Sciatic nerve (tissue), 1 donor: ENCODE data around the genes BUB3 and CPXM2.

GRCh38 chr10:123020064-123020839, 11.4 kb downstream of the ACADSB start:
- PRO-cap = no peak

DNA sequence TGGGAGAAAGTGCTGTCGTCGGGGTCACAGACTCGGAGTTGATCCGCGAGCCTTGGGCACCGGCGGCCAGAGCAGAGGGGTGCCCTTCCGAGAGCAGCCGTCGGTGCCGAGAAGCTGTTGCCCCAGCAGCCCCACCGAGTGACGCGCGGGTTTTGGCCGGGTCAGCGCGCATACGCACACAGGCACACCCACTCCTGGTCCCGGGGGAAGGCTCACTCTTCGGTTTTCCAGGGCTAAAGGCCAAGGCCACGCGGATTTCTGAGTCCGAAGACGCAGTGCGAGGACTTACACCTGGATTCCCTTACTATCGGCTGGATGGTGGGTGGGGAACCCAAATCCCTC, 1.1 kb upstream of the HMX3 start:
- PRO-cap = no peak

GRCh38 chr10:123153967-123154610, at the start of gene BUB3:
BUB3 (plus strand) TSS chr10:123154402.
- PRO-cap = unidirectional peak, plus-strand start at chr10:123154402

DNA sequence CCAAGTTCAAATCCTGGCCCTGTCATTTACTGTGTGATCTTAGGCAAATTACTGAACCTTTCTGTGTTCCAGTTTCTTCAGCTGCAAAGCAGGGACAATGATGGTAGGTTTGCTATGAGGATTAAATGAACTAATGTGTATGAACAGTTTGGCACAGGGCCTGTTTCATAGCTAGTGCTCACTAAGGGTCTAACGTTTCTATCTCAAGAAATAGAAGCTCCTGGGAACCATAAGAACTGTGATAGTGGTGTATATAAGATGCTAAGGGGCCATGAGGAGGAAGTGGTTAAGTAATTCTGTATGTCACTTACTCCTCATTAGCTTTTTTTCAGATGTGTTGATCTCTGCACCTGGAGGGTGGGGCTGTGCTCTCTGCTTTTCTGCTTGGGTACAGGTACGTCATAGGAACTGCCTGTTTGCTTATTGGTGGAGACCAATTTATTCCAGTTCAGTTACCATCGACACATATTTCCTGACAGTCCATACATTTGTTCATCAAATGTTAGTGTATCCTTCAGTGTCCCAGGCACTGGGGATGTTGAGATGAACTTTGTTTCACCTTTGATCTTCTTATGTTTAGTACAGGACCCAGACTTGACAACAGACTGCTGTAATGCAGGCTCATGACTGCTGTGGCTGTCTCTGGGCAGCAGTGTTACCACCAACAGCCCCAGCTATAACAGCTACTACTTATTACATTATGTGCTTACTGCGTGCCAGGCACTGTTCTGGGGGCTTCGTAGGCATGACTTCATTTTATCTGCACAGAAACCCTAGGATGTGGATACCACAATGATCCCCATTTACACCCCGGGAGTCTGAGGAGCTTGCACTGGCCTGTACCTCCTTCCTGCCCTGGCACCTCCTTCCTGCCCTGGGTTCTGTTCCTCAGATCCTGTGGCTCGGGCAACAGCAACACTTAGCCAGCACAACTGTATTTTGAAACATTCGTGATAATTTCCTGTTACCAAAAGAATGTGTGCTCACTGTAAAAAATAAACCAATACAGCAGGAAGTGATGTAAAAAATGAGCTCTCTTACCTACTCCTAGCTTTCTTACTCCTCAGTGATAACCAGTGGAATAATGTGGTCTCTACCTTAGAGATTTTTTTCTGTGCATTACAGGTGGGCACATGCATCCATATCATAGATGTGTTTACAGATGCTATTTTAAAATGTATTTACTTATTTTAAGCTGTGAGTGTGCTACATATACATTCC, 87.4 kb downstream of the BUB3 start:
- PRO-cap = no peak

- PRO-cap = unidirectional peak, minus-strand start at chr10:123891824
These were observed at the start of gene CPXM2 for GRCh38 chr10:123891408-123892136. CPXM2 (minus strand) TSS chr10:123891807.

DNA sequence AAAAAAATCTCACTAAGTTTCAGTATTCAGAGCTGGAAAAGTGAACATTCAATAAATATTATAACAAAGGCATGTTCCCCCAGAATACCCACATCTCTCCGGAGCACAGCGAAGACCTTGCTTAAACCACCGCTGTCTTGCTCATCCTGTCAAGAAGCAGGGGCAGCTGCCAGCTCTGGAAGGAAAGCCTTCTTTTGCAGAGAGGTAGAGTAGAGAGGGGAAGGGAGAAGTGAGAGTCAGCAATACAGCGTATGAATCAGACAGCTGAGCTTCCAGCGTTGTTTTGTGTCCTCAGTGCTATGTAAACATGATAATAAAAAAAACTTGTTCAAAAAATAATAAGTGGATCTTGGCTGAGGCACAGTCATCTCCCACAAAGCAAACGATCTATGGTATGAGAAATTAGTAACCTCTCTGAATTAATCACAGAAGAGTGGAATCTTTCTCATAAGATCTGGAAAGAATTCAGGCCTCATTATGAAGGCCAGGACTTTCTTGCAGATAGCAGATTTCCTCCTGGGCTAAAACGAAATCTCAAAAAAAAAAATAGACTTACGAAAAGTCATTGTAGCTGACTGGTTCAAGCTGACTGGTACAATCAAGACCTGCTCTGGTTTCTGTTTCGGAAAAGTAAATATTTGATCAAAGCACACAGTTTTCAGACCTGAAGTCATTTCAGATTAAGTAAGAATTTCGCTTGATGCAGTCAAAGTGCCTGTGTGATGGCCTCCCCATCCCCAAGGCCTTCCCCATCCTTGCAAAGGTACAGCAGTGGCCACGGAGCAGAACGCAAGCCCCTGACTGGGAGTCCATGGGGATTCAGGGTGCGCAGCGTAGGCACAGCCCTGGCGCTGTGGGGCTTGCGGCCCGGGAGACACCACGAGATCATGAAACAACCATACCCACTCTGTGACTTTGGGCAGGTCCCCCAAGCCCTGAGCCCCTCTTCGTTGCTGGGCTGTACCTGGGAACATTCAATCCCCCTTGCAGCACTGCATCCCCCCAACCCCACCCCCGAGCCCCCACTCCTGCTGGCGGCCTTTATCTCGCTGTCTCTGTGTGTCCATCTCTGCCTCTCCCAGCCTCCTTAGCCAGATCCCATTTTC, 29.4 kb downstream of the CHST15 start:
- PRO-cap = no peak

DNA sequence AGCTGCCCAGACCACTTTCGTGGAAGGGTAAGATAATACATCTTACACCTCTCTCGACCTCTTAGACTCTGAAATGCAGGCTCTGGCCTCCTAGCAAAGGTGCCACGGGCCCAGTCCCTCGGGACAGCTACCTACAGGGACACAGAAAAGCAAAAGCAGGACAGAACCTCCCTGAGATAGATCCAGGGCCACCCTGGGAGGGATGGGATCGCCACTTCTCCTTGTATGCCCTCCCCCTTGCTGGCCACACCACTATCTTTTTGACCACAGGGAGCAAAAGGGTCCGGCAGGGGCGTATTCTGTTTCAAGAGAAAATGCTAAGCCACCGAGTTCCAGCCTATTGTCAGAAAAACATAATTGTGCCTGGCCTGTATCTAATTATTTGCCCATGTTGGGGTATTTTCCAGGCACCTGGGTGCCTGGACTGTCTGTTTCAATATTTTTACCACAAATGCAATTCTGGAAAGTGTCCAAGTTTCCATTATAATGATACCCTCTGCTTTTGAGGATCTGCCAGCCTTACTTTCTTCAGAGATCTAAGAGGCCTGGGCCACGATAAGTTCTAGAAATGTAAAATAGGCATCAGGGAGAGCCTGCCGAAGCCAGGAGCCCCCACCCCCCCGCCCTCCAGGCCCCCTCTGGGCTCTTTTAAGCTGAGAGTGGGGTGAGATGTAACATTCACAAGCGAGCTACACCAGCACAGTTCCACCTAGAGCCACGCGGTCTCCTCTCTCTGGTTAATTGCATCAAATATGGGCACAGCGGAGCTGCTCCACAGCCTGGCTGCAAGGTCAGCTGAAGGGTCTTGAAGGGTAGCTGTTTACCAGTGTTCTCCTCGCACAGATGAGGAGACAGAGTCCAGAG, 6.1 kb downstream of the CHST15 start:
- PRO-cap = no peak

DNA sequence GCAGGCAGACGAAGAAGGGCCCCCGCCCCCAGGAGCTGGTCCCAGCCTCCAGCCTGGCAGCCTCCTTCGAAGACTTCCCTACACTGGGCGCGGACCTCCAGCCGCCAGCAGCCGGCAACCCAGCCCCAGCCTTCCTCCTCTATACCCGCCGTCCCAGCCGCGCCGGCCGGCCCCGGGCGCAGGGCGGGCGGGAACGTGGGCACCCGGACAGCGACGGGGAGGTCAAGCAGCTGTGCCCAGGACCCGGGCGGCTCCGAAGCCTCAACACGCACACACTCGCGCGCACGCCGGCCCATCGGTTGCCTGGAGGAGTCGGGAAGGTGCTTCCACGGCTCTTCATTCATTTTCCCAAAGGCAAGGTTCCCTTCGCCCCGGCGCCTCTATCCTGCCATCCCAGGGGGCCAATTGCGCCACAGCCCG, 1.6 kb downstream of the CHST15 start:
- PRO-cap = no peak

- PRO-cap = no peak
These were observed 44.9 kb upstream of the CHST15 start for GRCh38 chr10:124138408-124138681.

GRCh38 chr10:124221929-124222431, 128.6 kb upstream of the CHST15 start:
- PRO-cap = no peak

DNA sequence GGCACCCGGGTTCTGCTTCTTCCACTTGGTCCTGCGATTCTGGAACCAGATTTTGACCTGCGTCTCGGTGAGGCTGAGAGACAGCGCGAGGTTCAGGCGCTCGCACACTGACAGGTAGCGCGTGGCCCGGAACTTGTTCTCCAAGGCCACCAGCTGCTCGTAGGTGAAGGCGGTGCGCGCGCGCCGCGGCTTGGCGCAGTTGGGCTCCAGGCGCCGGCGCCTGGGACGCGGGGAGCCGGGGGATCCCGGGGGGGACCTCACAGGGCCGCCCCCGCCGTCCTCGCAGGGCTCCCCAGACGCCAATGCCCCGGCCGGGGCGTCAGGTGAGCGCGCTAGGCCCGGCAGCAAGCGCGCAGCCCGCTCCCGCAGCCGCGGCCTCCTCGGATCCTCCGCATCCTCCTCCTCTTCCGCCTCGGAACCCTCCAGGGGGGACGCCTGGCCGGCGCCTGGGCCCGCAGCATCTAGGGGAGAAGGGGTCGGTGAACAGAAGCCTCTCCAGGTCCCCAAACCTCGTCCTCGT, 2.1 kb downstream of the NKX1-2 start:
- PRO-cap = no peak

GRCh38 chr10:124646312-124646934, 97.8 kb downstream of the FAM53B start:
- PRO-cap = unidirectional peak, minus-strand start at chr10:124646631

DNA sequence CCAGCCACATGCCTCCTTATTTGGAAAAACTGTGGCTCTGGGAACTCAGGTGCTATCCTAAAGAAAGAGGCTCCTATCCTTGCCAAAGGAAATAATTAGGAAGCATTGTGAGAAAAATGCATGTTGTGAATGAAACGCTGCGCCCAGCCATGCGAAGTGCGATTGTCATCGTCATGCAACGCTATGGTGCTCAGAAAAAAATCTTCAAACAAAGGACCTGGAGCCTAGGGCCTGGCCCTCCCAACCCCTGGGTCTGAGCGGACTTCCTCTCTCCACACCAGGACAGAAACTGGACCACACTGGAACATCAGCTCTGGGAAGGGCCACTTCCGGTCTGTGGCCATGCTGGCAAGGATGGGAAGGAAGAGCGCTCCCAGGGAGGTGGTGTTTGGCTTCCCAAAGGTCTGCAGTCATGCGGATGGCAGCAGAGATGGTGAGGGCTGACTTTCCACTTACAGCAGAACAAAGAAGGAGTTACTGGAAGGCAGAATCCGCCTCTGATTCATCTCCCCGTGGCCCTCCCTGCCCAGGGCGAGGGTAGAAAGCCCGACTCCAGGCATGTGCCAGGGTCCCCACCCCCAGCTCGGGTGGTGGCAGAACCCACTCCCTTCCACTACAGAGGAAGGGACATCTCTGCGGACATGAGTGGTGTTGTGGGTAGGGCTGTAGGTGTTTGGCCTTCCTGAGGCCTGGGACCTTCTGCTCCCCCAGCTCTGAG, 90.0 kb downstream of the FAM53B start:
- PRO-cap = no peak

GRCh38 chr10:124734610-124735427, 9.4 kb downstream of the FAM53B start:
- PRO-cap = no peak

- PRO-cap = no peak
These were observed 458 bp upstream of the EEF1AKMT2 start for GRCh38 chr10:124792267-124792423.

GRCh38 chr10:124830302-124830861, 28.8 kb downstream of the ABRAXAS2 start:
- PRO-cap = no peak

GRCh38 chr10:124916618-124917618, 25.0 kb upstream of the ZRANB1 start:
- PRO-cap = bidirectional peak, plus-strand start at chr10:124916895, minus-strand start at chr10:124916687; bidirectional peak, plus-strand start at chr10:124917586, minus-strand start at chr10:124917561

DNA sequence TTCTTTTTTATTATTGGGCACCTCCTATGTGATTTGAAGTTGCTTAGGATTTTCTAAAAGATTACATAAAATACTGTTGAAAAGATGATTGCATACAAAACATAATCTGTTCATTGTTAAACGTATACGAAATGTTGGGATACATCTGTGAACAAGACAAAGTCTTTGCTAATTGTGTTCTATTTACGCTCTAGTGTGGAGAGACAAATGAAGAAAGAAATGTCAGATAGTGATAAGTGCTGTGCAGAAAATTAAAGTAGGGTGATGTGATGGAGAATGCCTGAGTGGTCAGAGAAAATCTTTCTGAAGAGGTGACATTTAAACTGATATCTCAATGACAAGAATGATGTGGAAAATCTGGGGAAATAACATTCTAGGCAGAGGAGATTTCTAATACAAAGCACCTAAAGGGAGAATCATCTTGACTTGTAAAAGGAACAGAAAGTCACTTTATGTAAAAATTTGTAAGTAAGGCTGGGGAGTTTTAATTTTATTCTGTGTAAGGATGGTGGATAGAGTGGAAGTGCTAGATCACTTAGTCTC, 13.3 kb upstream of the ZRANB1 start:
- PRO-cap = no peak

- PRO-cap = no peak
These were observed 25.2 kb downstream of the ZRANB1 start for GRCh38 chr10:124967027-124967612.

DNA sequence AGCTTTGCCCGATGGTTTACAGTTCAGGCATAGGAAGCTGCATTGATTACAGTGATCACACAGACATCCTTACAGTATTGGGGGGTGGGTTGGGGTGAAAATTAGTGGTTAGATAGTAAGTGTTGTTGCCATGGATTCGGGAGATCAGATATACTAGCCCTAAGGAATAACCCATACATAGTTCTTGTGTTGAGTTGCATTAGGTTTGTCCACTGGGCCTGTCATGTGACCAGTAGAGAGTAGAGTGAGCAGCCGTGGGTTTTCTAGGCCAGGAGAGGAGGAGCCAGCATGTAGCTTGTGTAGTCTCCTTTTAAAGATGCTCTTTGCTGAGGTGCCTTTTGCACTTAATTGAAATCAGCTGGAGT, 36.0 kb downstream of the ZRANB1 start:
- PRO-cap = no peak